Glomerular endothelial cell (primary cell): ENCODE measurements around a stretch of chr1.

DNA sequence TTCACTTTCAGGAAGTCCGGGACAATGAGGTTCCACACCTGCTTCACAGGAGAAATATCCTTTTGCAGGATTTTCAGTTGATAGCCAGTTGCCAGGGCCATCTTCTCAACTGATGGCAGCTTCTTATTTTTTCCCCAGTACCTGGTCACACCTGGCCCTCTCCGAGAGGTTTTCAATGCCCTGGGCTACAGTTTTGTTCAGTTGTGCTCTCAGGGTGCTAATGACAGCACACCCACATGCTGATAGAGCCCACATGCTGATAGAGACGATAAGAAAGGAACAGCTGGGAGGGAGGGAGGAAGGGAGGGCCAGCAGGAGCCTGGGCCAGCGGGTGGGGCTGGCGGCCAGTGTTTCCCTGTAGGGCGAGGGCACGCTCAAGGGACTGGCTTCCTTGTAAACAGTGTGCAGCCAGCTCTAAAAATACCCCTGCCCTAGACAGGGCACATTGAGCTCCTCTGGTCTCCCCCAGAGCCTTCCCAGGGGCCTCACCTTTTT, 112.7 kb upstream of the JUN start:
- RAMPAGE, long total RNA = no peak

- RAMPAGE, long total RNA = no peak
Observed at GRCh38 chr1:58899647-58900344, 115.9 kb upstream of the JUN start.

GRCh38 chr1:58902790-58903138, 118.9 kb upstream of the JUN start:
- RAMPAGE, long total RNA = no peak

GRCh38 chr1:59427013-59427599, 130.2 kb downstream of the FGGY start:
- RAMPAGE, long total RNA = no peak

GRCh38 chr1:59682344-59683214, 132.2 kb upstream of the HOOK1 start:
- RAMPAGE, long total RNA = no peak

DNA sequence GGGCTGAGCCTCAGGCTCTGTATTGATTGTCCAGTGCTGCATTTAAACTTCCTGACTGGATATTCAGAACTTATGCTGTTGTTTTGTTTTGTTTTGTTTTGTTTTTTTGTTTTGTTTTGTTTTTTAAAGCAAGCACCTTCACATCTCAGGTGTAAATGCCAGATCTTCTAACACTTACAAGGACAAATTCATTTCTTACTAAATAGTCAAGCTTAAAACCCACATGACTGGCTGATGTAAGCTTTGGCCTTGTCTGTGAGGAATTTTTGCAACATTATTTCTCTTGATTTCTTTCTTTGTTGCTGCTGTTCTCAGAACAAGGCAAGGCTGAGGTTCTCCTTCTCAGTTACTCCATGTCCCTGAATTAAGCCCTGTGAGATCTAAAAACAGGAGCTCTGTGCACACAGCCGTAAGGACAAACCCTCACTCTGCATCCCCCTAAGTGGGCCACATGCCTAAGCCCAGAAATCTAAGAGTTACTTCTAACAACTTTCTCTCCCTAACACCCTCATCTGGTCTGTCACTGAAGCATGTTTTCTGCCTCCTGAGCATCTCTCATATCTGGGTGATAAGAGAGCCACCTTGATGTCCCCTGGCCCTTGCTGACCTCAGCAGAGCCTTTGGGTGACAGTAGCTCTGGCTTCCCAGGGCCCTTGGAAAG, 81.3 kb upstream of the HOOK1 start:
- RAMPAGE, long total RNA = no peak

- RAMPAGE, long total RNA = no peak
Observed at GRCh38 chr1:59848892-59849244, 34.1 kb downstream of the HOOK1 start.

- RAMPAGE, long total RNA = no peak
Observed at GRCh38 chr1:59986417-59986939, 59.9 kb upstream of the CYP2J2 start.

- RAMPAGE, long total RNA = no peak
Observed at GRCh38 chr1:60547781-60548235, 474.2 kb upstream of the C1orf87 start.

GRCh38 chr1:60983688-60984336, 98.5 kb upstream of the NFIA start:
- RAMPAGE, long total RNA = no peak

DNA sequence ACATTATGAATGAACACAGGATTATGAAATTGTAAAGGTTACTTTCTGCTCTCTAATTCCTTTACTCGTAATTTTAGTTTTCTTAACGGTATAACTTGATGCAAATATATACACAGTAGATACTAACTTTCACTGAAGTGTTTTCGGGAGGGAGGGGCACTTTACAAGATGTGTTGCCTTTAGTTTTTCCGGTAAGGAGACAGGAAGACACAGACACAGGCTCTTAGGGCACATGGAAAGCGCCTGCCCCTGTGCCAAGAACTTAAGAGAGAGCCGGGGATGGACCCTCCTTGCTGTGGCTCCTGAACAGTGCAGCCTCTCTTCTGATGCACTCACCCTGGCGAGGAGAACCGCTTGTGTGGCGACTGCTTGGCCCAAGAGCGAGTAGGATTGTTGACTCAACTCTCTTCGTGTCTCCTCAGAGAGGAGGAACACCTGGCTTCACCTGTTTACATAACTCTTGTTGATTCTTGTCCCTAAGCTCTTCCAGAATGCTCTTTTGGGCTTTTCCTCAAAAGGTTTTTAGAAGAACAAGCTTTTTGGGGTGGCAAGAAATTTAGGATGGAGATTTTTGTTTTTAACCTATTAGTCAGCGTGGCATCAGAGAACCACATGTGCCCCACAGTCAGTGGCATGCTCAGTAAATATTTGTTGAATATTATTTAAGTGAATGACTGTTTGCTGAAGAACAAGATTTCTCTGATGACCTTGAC, 60.4 kb downstream of the NFIA start:
- RAMPAGE, long total RNA = no peak

GRCh38 chr1:61147883-61148451, 65.6 kb downstream of the NFIA start:
- RAMPAGE, long total RNA = no peak

DNA sequence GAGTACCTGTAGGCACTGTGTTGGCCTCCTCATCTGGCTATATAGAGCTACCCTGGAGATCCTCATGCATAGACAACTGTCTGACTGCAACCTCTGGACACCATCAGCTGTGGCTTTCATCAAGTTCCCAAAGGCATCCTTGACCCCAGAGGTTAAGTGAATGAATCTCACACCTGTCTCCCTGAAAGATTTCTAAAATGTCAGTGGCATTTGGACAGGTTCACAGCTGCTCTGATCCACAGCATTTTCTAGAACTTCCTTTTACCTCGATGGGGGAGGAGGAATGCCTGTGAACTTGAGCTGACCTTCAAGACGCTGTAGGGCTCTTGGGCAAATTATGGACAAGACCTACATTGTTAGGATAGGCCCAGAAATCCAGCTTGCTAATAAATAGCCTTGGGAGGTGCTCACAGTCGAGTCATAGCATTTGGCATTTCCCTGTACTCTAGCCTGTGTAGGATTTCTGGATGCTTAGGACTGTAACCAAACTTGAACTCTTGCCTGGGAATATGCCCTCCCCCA, 87.8 kb downstream of the NFIA start:
- RAMPAGE, long total RNA = no peak

DNA sequence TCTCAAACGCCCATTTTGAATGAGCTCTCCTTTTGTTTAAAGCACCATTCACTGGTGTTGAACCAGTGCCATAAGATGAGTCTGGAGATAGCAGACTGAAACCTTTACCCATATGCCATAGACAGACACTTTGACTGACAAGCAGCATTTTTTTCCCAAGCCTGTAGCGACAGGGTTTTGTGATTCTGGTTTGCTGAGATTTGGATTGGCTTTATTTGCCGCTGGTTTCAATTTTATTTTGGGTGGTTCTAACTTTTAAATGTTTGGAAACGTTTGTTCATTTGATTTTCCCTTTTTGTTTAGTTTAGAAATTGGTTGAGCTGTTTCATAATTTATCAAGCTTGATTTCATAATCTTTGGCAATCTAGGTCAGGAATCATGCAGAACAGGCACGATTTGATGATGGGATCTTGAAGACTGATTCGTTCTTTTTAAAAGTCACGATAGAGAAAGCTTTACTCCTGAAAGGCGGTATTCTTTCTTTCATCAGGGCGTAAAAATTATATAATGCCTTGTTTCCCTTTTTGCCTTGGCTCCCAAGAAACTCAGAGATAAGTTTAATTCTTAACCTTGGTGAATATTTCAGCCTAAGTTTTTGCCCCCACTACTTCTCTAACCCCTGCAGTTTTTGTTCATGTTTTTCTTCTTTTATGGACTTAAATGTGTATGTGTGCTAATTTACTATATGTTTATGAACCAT, 144.8 kb downstream of the NFIA start:
- RAMPAGE, long total RNA = no peak

- RAMPAGE, long total RNA = no peak
Observed at GRCh38 chr1:61254526-61255370, 172.4 kb downstream of the NFIA start.

DNA sequence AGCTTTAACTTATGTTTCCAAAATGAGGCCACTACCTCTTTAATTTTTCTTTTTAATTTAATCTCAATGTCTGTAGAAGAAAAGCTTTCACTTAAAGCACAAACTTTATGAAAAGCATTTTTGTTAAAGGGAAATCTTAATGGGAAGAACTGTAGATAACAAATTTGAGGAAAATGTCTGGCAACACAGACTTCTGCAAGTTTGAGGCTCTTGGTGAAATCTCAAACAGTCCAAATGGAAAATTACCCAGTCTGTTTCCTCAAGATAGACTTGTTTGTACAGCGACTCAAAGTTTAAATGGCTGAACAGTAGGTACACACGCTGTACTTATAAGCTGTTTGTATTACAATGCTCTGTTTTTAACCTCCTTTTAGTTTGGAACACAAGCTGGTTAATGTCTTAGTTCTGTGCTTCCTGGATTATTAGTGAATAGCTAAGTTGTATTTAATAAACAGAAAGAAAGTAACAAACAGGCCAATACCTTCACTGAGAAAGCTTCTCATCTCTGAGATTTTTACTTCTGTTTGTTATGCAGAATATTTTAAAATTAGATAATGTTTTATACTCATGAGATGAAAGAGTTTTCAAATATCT, 217.1 kb downstream of the NFIA start:
- RAMPAGE, long total RNA = no peak

- RAMPAGE, long total RNA = no peak
Observed at GRCh38 chr1:61403744-61404355, 321.1 kb downstream of the TM2D1 start.

- RAMPAGE, long total RNA = no peak
Observed at GRCh38 chr1:61436560-61437104, 288.3 kb downstream of the TM2D1 start.

- RAMPAGE, long total RNA = no peak
Observed at GRCh38 chr1:61452938-61454171, 271.6 kb downstream of the TM2D1 start.

DNA sequence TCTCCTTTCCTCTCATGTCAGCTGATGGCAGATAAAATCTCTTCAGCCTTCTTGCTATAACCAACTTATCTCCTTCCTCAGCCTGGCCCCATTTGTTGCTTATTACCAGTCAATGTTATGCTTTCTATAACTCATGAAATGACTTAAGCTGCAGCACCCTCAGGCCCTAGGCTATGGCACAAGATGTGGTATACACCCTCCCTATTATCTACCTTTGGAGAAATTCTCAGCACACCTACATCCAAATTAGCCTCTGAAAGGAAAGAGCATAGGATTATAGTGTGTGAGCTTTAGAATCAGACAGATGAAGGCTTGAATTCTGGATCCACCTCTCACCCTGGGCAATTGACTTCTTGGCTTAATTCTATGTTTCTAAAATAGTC, 39.0 kb downstream of the PATJ start:
- RAMPAGE, long total RNA = no peak